Progenitor cell of endocrine pancreas (in vitro differentiated cells): ENCODE data around the gene FSTL1.

GRCh38 chr3:114219691-114220159 lies 17.7 kb downstream of the ZNF80 start:
- PRO-cap: no peak

- PRO-cap: no peak
These were observed 22.3 kb downstream of the TIGIT start for GRCh38 chr3:114315878-114316706.

- PRO-cap: no peak
These were observed 123.4 kb downstream of the TIGIT start for GRCh38 chr3:114417245-114417628.

DNA sequence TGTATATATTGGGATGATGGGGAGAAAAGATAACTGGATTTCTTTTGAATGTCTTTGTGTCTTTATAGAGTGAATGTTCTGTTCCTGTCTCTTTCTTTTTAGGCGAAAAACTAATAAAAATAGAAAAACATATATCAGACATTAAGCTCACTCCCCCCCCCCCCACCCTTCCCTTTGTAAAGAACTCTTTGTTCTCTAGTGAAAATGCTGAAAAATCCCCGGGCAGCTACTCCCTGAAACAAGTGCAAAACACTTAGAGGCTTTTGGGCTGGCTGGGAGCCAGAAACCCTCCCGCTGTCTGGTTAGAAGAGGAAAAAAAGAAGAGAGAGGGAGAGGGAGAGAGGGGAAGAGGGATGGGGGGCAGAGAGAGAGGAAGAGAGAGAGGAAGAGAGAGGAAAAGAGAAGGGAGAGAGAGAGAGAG lies 160.0 kb downstream of the TIGIT start:
- PRO-cap: unidirectional peak, plus-strand start at position 256 of the sequence

DNA sequence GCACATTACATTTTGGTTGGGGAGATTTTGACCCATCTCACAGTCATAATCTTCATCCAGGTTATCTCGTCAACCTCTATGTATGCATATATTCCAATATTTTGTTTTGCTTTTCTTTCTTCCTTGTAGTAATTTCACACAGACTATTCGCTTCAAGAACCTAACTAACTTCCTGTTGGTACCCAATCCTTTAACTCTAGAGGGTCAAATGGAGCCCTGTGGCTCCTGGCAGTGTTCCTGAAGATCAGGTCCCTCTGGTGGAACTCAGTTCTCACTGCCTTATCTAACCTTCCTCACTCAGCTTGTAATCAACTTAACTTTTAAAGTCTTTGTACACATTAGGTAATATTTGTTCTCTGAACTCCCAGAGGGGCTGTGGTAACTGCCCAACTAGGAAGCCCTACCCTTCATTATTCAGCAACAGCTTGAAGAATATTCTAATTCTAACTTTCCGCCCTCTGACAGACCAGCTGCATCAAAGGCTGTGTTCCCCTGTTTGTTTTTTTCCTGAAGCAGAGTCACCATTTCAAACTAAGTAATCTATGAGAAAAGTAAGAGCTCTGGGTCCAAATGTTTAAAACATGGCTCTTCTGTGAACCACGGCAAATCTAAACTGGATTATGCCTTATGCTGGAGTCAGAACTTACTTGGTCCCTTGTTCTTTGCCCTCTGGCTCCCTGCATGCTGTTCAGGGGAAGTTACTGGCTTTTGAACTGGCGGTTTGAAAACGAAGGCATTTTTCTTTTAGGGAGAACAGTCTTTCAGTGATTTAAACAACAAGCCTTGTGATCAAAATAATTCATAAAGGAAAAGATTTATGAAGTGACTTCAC lies 365.4 kb downstream of the TIGIT start:
- PRO-cap: no peak

- PRO-cap: no peak
These were observed 299.4 kb downstream of the ZBTB20 start for GRCh38 chr3:114847423-114848291.

DNA sequence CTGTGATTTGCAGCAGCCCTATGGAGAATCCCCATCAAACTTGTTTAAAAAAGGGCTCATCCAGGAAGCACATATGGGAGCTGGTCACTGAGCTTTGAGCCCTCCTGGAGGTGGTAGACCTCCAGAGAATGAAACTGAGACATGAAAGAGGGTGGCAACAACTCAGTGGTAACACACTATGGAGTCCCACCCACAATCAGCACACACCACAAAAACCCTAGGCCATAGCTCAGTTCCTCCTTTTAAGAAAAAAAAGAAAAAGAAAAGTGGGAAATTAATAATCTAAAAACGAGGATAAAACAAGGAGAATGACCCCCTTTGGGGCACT lies 40.0 kb upstream of the ZBTB20 start:
- PRO-cap: no peak

GRCh38 chr3:115498808-115499290 lies 124.5 kb upstream of the GAP43 start:
- PRO-cap: no peak

DNA sequence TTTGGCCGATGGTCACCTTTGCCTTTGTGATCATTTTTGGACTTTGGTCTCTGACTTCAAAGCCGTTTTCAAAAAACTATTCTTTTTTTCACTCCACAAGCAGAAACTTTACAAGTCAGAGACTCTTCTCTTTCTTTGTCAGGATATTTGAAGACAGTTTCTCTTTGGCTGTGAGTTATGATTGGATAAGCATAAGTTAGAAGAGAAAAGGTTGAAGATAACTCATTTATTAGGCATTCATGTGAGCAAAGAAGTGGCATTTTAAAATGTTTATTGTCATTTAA lies 83.3 kb downstream of the GAP43 start:
- PRO-cap: no peak

GRCh38 chr3:116359741-116360068 lies 85.6 kb downstream of the LSAMP start:
- PRO-cap: unidirectional peak, plus-strand start at chr3:116359985

DNA sequence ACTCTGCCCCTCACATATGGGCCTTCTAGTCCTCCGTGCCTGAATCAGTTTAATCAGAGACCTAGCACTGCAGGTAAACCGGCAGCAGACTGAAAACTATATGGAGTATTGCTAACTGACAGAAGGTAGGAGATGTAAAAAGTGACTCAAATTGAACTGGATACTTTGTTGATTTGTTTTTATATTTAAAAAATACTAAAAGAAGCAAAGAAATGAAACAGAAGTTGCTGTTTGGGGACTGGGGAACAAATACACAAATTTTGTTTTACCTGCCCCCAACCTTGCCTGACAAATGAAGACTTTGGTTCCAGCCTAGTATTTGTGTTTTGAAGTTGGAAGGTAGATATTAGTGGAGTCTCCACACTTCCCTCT lies 230.0 kb downstream of the IGSF11 start:
- PRO-cap: no peak

GRCh38 chr3:118991840-118992247 lies 42.8 kb downstream of the IGSF11 start:
- PRO-cap: no peak

- PRO-cap: no peak
These were observed 1.5 kb upstream of the ARHGAP31 start for GRCh38 chr3:119292517-119293237.

- PRO-cap: no peak
These were observed 632 bp downstream of the TMEM39A start for GRCh38 chr3:119462845-119463121.

DNA sequence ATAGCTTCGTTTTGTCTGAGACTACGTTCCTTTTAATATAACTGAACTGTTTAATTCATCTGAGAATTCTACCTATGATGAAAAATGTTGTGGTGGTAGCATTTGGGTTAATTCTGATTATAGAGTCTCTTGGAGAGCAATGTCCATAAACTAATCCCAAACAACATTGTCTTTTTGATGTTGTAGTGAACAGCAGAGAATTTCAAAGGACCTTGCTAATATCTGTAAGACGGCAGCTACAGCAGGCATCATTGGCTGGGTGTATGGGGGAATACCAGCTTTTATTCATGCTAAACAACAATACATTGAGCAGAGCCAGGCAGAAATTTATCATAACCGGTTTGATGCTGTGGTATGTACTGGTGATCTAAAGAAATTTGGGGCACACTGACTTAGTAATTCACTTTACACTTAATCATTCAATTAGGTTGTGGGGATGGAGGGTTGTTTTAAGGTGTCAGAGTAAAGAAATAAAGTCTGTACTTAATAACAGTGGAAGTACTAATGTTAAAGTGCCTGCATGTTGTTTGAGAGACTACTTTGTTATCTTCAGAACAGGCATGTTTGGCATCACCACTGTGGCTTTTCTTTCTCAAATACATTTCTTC lies 2.3 kb downstream of the TIMMDC1 start:
- PRO-cap: no peak

- PRO-cap: no peak
These were observed 3.4 kb upstream of the CD80 start for GRCh38 chr3:119562744-119563278.

DNA sequence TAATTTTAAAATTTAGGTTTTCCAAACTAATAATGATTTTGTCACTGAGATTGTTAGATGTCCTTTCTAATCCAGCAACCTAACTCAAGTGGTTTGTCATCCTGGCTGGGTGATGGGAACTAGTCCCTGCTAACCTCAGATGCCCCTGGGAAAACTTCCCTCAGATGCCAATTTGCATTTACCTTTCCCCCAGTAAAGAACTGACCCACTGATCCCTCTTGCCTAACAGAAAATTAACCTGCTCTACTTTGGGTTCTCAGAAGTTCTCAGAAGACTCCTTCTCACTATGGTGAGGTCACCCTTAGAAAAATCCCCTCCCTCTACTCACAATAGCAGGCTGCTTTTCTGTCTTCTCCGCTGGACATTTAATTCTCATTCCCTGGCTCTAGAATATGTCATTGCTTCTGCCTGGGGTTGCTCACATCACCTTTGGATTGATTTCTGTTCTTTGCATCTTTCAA lies 683 bp downstream of the PLA1A start:
- PRO-cap: no peak

DNA sequence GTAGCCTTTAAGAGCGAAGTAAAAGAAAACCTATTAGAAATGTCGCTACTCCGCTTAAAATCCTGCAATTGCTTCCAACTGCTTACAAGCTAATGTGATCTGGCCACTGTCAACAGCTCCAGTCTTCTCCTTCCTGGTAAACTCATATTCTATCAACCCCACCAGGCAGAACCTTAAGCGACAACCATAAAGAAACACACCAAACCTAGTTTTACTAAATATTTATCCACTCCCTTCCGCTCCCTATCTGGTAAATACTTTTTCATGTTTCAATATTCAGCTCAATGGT lies 110.2 kb downstream of the NR1I2 start:
- PRO-cap: no peak

DNA sequence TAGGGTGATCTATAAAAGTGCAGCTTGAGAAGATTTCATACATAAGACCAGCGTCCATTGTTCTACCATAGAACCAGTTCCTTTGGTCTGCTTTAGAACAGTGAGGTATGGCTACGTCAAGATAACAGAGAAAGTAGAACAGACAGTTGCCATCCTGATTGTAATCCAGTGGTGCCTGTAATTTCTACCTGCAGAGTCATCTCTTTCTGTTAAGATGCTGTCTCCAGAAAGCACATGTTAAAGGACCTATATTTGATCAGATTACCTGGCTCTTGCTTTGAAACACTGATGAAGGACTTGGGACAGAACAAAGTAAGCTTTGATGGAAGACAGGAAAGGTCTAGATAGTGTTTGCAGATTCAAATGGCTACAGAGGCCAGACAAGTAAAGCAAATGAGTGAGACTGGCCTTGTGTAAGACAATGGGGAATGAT lies 1.6 kb upstream of the GSK3B start:
- PRO-cap: no peak

DNA sequence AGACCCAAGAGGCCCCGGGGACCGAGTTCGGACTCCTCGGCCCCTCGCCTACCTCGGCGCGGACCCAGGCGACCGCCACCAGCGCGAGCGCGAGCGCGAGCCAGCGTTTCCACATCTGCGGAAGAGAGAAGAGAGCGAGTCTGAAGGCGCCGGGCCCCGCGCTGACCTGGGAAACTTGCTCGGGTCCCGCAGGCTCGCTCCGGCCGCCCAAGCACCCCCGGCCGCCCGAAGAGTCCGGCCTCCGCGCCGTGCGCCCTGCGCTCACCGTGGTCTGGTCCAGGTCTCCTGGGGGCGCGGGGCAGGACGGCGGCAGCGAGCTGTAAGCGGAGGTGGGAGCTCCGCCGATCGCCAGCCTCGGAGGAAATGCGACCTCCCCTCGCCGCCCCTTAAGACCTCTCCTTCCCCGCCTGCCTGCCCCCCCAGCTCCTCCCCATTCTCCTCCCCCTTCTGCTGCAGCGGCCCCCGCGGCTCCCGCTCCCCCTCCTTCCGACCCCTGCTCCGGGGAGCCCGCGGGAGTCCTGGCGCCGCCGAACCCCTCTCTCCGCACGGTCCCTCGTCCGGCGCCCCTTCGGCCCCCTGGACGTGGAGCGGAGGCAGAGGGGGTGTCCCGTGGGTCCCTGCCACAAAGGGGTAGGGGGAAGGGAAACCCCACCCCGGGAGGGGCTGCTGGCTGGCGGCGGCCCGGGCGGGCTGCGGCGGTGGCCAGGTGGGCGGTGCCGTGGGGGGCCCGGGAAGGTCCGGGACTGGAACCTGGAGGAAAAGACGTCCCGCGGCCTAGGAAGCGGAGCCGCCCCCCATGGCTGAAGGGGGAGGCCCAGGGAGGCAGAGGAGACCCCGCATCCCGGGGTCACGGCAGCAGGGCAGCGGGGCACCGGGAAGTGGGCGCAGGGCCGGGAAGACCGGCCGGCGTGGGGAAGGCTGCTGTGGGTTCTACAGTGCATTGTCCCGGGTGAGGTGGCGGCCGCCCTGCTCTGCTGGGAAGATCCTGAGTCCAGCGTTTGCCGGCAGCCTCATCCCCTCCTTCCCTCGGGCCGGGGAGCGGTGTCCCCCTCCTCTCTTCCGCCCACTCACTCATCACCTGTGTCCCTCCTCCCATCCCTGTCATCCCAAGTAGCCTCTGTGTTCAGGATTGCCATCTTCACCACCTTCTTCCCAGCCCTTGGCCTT lies at the start of gene FSTL1:
Gene FSTL1 (minus strand): TSS at position 361 of the 1,167 bp plus-strand sequence.
- PRO-cap: bidirectional peak, plus-strand start at position 114 of the sequence, minus-strand start at position 38 of the sequence; bidirectional peak, plus-strand start at position 484 of the sequence, minus-strand start at position 360 of the sequence; unidirectional peak, minus-strand start at position 932 of the sequence